Sigmoid colon (tissue), 4 donors: ENCODE results near the genes SOX3, SPANXD, HSFX2 and PASD1.

GRCh38 chrX:140504939-140505160 is at the start of gene SOX3:
TSS of gene SOX3 (minus strand) at chrX:140505069.
- PRO-cap: no peak
- RAMPAGE, long total RNA, 4 experiments: no peak in any of the 4 experiments

GRCh38 chrX:140709506-140709996 is 204.7 kb upstream of the SOX3 start:
- PRO-cap: unidirectional peak, plus-strand start at chrX:140709771
- RAMPAGE, long total RNA, 4 experiments: start-site peak on the plus strand in 1 of 4 experiments, at chrX:140709751-140709767 at its widest, 6 reads per replicate

DNA sequence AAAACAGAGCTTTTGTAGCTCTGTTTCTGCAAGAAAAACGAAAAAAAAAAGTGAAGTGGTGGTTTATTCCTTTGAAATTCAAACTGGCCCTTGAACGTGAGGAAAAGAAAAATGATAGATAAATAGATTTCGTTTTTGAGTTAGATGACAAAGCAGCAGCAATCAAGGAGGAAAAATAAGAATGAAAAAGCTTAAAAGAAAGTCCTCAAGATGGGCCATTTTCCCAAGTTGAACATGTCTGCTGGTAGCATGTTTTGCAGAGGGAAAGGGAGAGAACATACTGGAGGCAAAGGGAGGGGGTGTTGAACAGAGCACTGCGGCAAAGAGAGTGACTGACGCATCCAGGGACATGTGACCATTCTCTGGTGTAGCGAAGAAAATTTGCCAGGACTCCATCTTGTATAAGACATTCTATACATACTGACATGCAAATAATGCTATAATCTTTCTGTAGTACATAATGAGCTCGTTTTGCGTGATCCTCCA is 205.8 kb upstream of the SOX3 start:
- PRO-cap: no peak
- RAMPAGE, long total RNA, 4 experiments: no peak in any of the 4 experiments

DNA sequence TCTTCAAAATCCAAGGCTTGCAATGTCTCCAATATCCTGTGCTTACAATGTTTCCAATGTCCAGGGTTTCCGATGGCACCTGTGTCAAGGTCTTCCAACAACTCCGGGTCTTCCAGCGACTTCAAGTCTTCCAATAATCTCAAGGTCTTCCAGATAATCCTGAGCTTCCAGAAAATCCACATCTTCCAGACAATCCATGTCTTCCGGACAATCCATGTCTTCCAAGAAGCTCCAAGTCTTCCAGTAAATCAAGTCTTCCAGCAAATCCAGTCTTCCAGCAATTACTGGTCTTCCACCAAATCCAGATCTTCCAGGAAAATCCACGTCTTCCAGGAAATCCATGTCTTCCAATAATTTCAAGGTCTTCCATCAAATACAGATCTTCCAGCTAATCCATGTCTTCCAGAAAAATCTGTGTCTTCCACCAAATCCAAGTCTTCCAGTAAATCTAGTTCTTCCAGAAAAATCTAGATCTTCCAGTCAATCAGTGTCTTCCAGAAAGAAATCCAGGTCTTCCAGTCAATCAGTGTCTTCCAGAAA is 219.2 kb upstream of the SPANXB1 start:
- PRO-cap: no peak
- RAMPAGE, long total RNA, 4 experiments: start-site peak on the plus strand in 1 of 4 experiments, centred at positions 126 to 457 of the sequence, 8 to 18 reads per replicate

DNA sequence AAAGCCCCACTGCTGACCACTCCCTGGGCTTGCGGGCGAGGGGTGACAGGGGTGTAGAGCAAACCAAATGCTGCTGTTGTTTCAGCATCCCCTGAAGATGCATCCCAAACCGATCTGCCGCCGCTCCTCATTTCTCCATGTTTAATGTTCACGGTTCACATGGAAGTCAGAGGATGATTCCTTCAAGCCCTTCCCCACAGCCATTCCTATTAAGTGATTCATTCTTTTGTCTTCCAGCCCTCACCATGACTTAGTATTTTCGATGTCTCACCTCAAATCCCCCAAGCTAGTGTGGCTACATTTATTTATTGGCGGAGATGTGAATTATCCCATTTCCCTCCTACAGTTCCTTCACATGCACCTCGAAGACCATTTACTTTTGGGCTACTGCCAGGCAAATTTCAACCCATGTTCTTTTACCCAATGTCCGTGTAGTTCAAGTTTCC is at the start of gene SPANXD:
TSS of gene SPANXD (minus strand) at position 146 of the 446 bp plus-strand sequence.
- PRO-cap: no peak
- RAMPAGE, long total RNA, 4 experiments: no peak in any of the 4 experiments

DNA sequence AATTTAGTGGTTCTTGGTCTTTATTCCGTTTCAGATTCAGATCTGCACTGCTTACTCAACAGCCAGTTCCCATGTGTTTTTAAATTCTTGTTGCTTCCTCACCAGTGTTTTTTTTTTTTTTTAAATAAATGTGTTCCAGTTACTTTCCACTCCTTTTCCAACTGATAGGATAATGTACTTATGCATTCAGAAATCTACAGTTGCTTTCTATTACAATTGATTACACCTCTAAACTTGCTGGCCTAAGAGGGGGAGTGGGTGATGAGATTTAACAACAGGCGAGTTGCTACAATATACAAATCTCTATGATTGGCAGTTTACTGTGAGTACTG is 8.0 kb downstream of the MAGEC3 start:
- PRO-cap: no peak
- RAMPAGE, long total RNA, 4 experiments: no peak in any of the 4 experiments

- PRO-cap: no peak
- RAMPAGE, long total RNA, 4 experiments: no peak in any of the 4 experiments
Measured at GRCh38 chrX:142490674-142490938, 285.5 kb upstream of the MAGEC2 start.

DNA sequence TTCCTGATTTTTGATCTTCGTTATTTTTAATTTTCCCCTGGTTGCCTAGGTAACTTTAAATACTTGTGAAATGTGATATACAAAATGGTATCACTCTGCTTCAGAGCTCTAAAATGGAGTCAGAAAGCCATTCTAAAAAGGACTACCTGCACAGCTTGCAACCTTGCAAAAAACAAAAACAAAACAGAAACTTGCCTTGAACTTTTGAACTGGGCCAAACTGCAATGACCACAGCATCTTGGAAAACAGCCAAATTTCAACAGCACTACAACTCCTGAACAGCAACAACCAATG is 36.0 kb upstream of the FMR1 start:
- PRO-cap: no peak
- RAMPAGE, long total RNA, 4 experiments: no peak in any of the 4 experiments

GRCh38 chrX:147942801-147943566 is 31.3 kb downstream of the FMR1 start:
- PRO-cap: no peak
- RAMPAGE, long total RNA, 4 experiments: no peak in any of the 4 experiments

DNA sequence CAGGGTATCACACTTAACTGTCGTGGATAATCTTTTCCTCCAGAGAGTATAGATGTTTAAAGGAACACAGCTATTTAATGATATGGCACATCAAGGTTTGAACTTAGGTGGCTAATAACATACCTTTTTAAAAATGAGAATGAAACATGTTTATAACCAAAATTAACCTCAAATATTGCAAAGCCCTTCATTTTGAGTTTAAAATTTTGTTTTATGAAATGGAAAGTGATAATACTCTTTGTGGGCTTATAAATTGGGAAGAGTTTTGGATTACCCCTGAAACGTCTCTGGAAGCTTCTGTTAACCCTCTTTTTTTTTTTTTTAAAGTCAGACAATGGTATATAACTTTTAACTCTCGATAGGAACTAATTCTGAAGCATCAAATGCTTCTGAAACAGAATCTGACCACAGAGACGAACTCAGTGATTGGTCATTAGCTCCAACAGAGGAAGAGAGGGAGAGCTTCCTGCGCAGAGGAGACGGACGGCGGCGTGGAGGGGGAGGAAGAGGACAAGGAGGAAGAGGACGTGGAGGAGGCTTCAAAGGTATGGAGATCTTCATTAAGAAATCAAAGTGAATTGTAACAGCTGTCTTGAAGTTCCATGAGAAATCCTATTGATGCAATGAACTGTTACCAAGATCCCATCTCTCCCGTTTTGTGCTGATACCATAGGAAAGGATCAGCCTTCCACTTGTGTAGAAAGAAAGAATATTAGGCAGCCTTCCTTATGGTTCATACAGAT is 33.0 kb downstream of the FMR1 start:
- PRO-cap: no peak
- RAMPAGE, long total RNA, 4 experiments: no peak in any of the 4 experiments

GRCh38 chrX:148310315-148310787 is 190.1 kb upstream of the AFF2 start:
- PRO-cap: no peak
- RAMPAGE, long total RNA, 4 experiments: no peak in any of the 4 experiments

GRCh38 chrX:149493969-149494461 is 11.1 kb downstream of the IDS start:
- PRO-cap: no peak
- RAMPAGE, long total RNA, 4 experiments: no peak in any of the 4 experiments

DNA sequence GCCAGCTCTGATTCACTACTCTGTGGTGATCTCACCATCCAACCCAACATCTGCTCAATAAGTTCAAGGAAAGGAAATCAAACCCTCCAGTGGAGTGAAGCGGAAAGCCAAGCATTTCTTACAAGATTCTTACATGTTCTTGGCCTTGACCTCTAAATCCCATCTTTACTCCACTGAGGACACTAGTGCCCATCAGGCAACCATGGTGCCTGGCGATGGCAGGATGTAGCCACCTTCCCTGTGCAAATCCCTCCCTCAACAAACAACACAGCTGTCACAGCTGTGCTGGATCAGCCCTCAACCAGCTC is 7.4 kb downstream of the IDS start:
- PRO-cap: no peak
- RAMPAGE, long total RNA, 4 experiments: no peak in any of the 4 experiments

- PRO-cap: no peak
- RAMPAGE, long total RNA, 4 experiments: no peak in any of the 4 experiments
Measured at GRCh38 chrX:149514122-149514615, 9.1 kb upstream of the IDS start.

GRCh38 chrX:149595192-149595700 is at the start of gene HSFX2:
TSS of gene HSFX2 (minus strand) at chrX:149595314.
- PRO-cap: no peak
- RAMPAGE, long total RNA, 4 experiments: no peak in any of the 4 experiments

DNA sequence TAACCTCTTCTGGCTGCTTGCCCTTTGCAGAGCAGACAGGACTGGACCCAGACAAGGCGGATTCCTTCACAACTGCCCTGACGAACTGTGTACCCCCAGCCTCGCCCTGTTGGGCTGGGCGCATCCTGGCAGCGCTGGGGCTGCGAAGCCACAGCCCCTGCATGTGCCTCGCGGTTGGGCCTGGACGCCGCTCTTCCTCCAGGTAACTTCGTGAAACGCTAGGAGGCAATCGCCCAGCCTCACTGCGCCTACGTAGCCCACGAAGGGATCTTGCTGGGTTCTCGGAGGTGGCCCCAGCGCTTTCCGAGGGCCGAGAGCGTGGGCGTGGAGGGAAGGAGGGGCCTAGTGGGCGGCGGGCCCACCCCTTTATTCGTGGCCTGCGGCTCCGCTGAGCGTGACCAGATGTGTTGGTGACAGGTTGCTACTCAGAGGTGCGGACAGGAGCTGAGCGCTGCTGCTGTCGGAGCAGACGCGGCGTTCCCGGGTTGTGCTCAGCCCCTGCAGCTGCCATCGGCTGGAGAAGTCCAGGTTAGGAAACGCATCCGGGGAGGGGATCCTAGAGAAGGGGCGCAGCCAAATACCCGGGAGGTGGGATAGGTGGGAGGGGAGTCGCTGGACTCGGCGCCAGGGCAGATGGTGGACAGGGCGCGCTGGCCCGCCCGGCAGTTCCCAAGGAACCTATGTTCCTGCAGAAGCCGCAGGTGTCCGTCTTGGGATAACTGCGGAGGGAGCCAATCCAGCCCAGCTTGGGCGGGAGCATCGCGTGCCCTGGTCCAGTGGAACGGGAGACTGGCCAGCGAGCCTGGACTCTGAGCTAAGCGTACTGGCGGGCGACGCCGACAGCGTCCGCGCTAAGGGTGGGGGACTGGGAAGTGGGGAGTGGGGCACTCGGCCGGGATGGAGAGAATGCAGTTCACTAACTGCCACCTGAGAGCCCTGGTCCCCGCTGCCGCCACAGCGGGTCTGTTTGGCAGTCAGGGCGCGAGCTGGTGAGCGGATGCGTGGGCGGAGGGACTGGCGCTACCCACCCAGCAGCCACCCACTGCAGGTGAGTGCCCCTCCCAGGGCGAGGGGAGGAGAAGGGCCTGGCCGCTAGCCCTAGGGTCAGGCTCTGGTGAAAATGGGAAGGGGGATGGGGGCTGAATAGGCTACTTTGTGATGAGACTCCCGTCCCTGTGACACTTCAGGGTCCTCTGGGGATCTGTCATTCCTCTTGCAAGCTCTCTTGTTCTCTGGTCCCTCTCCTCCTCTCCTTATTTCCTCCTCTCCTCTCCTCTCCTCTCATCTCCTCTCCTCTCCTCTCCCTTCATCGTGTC is 1.5 kb upstream of the MAMLD1 start:
- PRO-cap: no peak
- RAMPAGE, long total RNA, 4 experiments: no peak in any of the 4 experiments

- PRO-cap: no peak
- RAMPAGE, long total RNA, 4 experiments: no peak in any of the 4 experiments
Measured at GRCh38 chrX:150703823-150704660, 10.8 kb downstream of the MTMR1 start.

GRCh38 chrX:150899141-150900119 is 962 bp upstream of the CD99L2 start:
- PRO-cap: no peak
- RAMPAGE, long total RNA, 4 experiments: no peak in any of the 4 experiments

DNA sequence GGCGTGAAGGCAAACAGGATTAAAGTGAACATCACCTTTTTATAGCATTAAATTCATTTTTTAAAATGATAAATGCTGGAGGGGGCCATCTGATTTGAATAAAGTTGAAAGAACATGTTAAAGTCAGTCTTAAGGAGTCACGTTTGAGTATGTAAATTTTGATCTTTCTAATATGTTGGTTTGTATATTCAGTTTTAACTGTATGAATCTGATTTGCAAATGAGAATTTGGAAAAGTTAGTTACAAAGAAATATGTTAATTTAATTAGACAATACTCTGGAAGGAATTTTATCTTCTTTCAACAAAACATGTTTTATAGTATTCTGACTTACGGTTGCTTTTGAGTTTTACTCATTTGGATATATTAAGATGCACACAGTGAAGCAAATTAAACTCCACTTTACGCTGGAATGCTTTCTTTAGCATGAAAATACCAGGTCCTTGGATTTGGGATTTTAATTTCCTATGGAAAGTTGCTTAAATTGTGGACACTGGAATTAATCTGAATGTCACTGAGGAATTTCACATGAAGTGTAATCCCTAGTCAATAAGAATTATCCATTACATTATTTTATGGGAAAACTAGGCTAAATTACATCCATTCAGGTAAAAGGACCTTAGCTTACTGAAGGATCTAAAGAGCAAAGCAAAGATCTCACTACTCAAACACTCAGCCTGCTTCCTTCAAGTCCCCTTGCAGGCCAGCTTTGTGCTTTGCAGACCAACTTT is 8.2 kb downstream of the VMA21 start:
- PRO-cap: no peak
- RAMPAGE, long total RNA, 4 experiments: no peak in any of the 4 experiments

DNA sequence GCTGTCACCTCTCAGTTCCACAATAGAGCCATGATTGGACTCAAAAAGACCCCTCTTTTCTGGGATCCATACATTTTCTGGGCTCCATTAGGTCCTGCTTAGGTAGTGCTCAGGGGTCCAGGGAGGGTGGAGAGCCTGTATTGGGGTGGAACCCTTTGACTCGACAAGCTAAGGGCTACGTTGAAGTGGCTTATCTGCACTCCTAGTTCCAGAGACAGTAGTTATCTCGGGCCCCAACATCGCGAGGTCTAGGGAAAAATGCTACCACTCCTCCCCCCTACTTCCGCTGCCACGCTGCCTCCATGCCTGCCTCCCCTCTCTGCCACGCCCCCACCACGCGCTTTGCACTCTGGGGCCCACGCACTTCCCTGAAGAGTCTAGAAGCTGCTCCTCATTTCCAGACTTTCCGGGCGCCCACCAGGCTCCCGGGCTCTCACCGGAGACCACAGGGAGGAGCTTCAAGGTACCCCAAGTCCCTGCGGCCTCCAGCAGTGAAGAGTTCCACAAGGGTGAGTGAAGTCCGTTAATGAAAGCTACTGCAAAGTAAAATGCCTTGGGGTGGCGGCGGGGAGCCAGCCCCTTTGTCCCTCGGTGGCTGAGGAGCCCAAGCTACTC is at the start of gene PASD1:
TSS of gene PASD1 (plus strand) at position 345 of the 615 bp plus-strand sequence.
- PRO-cap: no peak
- RAMPAGE, long total RNA, 4 experiments: no peak in any of the 4 experiments